Measurements from ENCODE around the genes GNE, MELK, ZBTB5 and FBXO10.

GRCh38 chr9:36258273-36259315, at the start of gene GNE:
GNE (minus strand) TSS chr9:36258448.
- PRO-cap = bidirectional peak, plus-strand start at chr9:36258610, minus-strand start at chr9:36258448; bidirectional peak, plus-strand start at chr9:36258898, minus-strand start at chr9:36258872

DNA sequence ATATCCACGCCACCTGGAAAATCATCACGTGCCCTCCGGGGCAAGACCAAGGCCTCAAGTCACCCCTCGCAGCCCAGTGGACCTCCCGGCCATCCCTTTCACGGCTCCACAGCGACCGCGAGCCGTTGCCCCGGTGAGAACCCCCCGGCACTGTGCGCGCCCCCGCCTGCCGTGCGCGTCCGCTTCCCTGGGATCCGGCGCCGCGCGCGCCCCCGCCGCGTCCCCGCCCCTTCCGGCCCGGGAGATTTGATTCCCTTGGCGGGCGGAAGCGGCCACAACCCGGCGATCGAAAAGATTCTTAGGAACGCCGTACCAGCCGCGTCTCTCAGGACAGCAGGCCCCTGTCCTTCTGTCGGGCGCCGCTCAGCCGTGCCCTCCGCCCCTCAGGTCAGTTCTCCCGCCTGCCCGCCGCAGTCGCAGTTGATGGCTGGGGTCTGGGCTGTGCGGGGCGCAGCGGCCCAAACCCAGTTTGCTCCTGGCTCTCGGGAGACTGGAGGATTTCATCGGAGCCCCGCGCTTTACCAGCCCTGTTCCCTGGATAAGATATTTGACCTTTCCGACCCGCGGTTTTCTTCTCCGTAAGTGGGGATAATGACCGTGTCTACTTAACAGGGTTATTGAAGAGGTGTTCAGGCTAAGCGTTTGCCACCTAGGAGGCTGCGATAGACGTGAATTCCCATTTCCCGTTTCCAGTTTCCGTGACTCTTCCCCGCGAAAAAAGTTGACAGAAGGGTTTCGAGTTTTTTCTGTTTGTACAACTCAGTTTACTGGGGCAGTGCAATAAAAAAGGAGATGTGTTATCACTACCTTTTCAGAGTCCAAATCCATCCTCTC, at the start of gene MELK:
TSS of gene MELK (plus strand) at position 275 of the 834 bp plus-strand sequence.
- PRO-cap = bidirectional peak, plus-strand start at position 391 of the sequence, minus-strand start at position 154 of the sequence

DNA sequence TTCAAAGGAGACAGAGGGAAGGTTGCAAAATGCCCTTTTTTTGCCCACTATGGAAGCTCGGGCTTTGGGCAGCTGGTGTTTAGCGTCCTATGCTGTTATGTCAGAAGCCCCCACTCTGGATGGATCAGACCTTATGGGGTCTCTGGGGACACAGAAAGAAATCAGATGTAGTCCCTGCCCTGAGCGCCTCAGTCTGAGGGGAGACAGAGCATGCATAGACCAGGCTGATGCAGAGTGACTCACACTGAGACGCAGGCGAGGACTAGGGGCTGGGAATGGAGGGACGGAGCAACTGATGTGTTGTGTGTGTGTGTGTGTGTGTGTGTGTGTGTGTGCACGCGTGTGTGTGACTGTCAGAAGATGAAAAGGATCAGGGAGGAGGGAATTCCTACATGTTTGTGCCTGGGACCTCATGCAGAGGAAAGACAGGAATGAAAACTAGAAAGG, 229.8 kb downstream of the MELK start:
- PRO-cap = no peak

DNA sequence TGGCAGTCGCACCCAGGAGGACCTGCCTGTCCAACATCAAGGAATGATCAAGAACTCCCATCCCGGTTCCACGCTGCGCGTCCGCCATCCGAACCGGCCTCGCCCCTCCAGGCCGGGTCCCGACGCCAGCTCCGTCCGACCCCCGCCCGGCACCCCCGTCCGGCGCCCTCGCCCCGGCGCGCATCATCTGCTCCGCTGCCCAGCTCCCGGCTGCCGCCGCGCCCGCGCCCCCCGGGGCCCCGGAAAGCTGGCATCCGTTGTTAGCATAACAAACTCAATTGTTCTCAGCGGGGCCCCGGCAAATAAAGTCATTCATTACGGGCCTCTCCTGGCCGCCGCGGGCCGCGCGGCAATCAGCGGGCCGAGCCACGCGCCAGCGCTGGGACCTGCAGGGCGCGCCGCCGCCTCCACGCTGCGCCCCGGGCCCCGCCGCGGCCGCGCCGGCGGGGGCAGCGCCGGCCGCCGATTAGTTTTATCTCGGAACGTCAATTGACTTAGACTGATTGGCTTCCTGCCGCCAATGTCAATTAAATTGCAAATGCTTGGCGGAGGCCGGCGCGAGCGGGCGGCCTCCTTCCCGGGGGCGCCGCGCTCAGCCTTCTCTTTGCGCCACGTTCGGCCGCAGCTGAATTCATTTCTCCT, 48.0 kb downstream of the PAX5 start:
- PRO-cap = no peak

- PRO-cap = no peak
Observed at GRCh38 chr9:37034663-37034928, 528 bp upstream of the PAX5 start.

- PRO-cap = no peak
Observed at GRCh38 chr9:37158125-37158575, 37.8 kb downstream of the ZCCHC7 start.

- PRO-cap = no peak
Observed at GRCh38 chr9:37377969-37378849, 44.3 kb upstream of the GRHPR start.

GRCh38 chr9:37408684-37409693, 13.5 kb upstream of the GRHPR start:
- PRO-cap = no peak

DNA sequence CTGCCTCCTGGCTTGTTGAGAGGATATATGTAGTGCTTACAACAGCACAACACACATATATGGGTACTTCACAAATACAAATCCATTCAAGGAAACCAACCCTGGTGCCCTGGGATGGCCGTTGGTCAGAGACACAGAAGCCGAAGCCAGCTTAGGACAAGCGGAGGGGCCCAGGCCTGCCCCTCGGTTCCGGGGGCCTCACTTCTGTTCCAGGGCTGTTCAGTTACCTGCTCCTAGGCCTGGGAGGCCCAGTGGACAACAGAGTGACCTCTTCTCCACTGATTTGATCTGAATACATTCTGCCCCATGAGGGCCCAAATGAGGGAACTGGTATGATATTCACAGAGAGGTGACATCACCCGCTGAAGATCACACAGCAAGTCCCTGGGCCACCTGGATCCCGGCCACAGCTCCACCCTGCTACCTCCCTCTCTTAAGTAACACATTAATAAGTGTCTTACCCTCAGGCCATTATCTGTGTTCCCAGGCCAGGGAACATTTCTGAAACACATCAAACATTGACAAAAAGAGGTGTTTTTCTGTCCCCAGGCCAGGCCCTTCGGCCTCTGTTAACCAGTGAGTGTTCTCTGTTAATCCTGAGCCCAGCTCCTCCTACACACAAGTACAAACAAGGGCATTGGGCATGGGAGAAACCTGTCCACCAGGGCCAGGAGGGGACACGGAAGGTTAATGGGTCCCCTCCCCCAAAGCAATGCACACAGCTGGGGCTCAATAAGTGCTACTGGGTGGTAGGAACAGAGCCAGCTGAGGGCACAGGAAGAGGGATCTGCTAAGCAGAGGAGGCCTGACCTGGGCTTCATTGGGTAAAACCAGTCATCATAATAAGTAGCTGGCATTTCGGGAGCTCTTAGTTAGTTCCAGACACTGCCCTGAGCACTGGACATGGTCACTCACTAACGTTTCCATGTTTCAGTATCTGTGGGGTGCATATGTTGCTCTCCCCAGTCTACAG, 4.4 kb upstream of the GRHPR start:
- PRO-cap = no peak

- PRO-cap = no peak
Observed at GRCh38 chr9:37431254-37431971, 8.9 kb downstream of the GRHPR start.

DNA sequence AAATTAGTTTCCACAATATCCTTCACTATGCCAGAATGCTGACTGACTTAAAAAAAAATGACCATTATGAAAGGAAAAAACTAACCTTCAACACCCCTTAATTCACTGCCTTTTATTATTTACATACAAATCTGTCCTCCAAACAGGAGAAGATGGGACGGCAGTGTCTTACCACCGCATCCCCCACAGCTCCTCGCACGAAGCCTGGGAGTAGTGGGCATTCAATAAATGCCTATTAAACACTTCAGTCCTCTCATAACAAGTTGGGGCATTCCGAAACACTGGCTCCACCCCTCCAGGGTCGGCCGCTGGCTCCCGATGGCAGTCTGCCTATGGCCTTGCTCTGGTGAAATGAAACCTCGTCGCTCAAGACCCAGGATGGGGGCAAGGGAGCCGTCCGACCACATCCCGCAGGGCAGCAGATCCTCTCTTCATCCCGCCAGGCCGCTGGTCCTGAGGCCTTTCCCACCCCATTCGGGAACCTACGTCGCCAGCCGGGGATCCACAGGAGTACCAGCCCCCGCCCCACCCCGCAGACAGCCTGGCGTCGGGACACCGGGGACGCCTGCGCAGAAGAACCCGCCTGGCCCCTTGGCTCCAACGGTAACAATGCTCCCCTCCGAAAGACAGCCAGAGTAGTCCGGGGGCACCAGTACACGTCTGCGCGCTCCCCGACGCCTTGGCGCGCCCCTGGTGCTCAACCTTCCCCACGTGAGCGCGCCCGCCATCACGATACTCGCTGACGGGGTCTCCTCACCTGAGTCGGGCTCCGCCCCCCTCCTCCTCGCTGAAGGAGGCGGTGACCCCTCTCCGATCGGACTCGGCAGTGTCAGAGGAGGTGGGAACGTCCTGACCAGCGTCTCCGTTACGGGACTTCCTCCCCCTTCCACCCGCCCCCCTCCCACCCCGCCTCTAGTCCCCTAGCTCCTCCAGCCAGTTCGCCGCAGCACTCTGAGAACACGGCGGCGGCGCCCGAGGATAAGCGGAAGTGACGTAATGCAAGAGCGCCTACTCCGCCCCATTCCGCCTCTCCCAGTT, at the start of gene ZBTB5:
TSS of gene ZBTB5 (minus strand) at position 993 of the 1,038 bp plus-strand sequence.
- PRO-cap = bidirectional peak, plus-strand start at position 349 of the sequence, minus-strand start at position 352 of the sequence; bidirectional peak, plus-strand start at position 633 of the sequence, minus-strand start at position 828 of the sequence; bidirectional peak, plus-strand start outside the sequence, minus-strand start at position 990 of the sequence

- PRO-cap = no peak
Observed at GRCh38 chr9:37471850-37472846, 6.9 kb upstream of the ZBTB5 start.

GRCh38 chr9:37502422-37502674, 16.6 kb downstream of the POLR1E start:
- PRO-cap = no peak

- PRO-cap = bidirectional peak, plus-strand start at chr9:37575545, minus-strand start at chr9:37575631
Observed at GRCh38 chr9:37575388-37575985, 693 bp downstream of the FBXO10 start.

GRCh38 chr9:37575986-37576836, at the start of gene FBXO10:
FBXO10 (minus strand) TSS chr9:37576380.
- PRO-cap = bidirectional peak, plus-strand start at chr9:37576063, minus-strand start at chr9:37576112; bidirectional peak, plus-strand start at chr9:37576497, minus-strand start at chr9:37576238; unidirectional peak, minus-strand start at chr9:37576759

GRCh38 chr9:37827963-37828654, 27.5 kb downstream of the DCAF10 start:
- PRO-cap = no peak

DNA sequence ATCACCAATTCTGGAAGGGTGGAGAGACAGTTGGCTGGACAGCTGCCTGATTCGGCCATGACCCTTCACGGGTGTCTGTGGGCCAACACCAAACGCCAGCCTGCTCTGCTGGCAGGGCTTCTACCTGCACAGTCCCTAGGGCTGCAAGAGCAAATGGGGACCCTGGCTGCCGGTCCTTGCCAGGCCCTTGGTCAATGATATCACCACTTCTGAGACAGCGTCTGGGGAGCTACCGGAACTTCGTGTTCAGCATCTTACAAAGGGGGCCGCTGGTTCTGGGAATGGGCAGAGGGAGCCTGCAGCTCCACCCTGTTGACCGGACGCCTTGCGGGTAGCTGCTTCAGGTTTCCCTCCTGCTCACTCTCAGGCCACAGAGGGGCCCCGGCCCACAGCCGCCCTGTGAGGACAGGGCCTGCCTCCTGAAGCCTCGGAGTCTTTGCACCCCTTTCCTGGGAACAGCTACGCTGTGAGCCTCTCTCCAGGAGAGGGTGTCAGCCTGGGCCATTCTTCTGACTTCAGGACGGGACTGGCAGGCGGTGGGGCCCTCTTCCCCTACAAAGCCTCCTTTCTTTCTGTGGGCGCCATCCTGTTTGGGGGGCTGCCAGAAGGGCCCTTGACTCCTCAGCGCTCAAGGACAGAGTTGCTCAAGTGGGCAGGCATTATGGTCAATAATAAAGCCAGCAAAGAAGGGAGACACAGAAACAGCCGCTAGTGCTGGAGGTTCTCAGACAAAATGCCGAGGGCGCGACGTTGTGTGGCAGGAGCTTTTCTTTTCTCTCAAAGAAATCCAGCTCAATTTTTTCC, 12.5 kb upstream of the SLC25A51 start:
- PRO-cap = no peak

DNA sequence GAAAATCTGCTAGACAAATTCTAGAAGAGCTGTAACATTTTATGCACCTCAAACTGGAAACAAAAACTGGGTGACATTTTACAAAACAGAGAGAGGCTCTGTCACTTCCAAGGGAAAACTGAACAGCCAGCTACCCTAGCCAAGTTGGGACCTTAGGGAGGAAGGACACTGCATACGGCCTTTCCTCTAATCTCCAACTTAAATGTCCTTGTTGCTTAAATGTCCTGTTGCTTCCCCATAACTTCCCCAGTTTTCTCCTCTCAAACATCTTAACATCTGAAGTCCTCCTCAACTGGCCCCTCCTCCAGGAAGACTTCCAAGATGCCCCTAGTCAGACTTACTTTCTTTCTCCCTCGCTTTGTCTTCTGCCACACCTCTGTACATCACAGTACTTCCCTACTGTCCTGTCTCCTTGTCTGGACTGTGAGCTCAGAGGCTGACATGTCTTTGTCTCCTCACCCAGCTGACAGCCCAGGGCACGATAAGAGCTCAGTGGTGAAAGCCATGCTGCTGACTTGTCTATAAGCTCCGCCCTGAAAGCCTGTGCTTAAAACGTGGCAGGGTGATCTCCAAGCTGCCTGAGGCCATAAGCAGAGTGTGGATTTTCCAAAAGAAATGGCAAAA, 32.9 kb upstream of the SLC25A51 start:
- PRO-cap = bidirectional peak, plus-strand start at position 550 of the sequence, minus-strand start at position 483 of the sequence

GRCh38 chr9:37953662-37954621, 50.0 kb upstream of the SLC25A51 start:
- PRO-cap = no peak

DNA sequence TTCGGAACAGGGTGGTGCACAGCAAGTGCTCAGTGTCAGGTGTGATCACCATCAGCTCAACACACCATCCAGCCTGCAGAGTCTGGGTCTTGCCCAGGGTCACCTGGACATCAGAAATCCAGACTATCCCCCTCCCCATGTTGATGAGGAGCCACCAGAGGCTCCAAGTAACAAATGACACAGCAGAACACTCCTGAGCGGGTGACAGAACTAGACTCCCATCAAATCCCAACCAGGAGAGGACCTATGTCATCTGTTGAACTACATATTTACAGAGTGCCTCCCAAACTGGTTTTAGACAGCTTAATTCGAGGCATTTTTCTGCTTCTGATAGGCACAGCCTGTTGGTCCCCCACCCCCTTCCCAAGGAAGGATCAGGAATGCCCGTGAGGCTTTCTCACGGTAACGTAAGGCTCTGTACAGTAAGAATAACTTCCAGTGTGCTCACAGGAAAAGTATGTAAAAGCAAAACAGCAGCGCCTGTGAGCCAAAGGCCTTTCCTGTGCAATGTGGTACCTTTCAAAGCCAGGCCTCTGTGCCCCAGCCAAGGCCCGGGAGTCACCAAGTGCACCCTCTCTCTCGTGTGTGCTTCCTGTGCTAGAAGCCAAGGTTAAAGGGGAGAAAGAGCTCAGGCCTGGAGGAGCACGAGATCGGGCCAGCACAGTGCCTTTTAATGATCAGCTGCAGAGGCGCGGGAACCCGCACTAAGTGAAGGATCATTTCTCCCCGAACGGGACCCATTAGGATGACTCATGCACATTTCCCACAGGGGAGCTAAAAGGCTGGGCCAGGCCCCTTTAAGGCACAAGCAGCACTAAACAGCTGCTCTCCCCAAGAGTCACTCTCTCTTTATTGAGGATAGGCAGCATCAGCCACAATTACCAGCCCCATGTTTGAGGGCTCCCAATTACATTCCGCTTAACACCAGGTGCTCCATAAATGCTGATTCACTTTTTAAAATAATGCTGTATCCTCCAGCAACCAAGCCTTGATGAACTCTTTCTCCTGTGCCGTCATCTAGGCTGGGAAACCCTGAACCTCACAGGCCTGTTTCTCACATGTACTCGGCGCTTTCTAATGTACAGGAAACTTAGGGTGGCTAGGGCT, 43.0 kb downstream of the SHB start:
- PRO-cap = bidirectional peak, plus-strand start at position 875 of the sequence, minus-strand start at position 706 of the sequence

Data from neuron (in vitro differentiated cells).